Liver (tissue), 9 donors: ENCODE results near the genes TRIML2 and DUX4.

DNA sequence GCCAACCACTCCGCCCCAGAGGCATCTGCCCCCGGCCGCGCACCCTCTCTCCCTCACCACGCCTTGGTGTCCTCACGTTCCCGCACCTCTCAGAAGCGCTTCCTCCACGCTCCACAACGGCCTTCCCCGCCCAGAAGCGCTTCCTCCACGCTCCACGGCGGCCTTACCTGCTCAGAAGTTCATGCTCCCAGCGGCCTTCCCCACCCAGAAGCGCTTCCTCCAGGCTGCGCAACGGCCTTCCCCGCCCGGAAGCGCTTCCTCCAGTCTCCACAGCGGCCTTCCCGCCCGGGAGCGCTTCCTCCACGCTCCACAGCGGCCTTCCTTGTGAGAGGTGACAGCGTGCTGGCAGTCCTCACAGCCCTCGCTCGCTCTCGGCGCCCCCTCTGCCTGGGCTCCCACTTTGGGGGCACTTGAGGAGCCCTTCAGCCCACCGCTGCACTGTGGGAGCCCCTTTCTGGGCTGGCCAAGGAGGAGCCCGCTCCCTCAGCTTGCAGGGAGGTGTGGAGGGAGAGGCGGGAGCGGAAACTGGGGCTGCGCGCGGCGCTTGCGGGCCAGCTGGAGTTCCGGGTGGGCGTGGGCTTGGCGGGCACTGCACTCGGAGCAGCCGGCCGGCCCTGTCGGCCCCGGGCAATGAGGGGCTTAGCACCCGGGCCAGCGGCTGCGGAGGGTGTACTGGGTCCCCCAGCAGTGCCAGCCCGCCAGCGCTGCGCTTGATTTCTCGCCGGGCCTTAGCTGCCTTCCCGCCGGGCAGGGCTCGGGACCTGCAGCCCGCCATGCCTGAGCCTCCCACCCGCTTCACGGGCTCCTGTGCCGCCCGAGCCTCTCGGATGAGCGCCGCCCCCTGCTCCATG is 490.2 kb upstream of the ZFP42 start:
- PRO-cap, 5 experiments, result no peak in any of the 5 experiments
- RAMPAGE, long total RNA, 2 experiments, result start-site peak on the minus strand in 1 of 2 experiments, centred at position 502 of the sequence, 8 reads per replicate
- RRBS, result no CpG with 5 or more reads among the region's 69 CpGs

- PRO-cap, 5 experiments, result no peak in any of the 5 experiments
- RAMPAGE, long total RNA, 2 experiments, result no peak in any of the 2 experiments
- RRBS, result no CpG with 5 or more reads among the region's 11 CpGs
Observed at GRCh38 chr4:188109195-188109760, at the start of gene TRIML2. Gene TRIML2, minus strand, starts transcription at chr4:188109603.

DNA sequence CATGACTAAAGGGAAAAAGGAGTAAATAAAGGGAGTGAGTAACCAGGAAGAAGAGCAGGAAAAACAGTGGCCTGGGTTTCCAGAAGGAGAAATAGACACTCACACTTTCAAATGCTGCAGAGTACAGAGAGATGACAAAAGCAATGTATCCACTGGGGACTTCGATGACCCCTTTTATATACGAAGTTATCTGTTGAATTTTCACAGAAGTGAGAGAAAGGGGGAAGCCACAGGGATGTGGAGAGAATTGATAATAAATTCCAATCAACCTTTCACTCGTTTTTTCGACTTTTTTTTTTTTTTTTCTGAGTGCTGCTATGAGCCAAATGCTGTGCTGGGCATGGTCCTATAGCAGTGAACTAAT is 817.5 kb downstream of the TRIML1 start:
- PRO-cap, 5 experiments, result no peak in any of the 5 experiments
- RAMPAGE, long total RNA, 2 experiments, result no peak in any of the 2 experiments
- RRBS, result no CpG with 5 or more reads among the region's 4 CpGs

DNA sequence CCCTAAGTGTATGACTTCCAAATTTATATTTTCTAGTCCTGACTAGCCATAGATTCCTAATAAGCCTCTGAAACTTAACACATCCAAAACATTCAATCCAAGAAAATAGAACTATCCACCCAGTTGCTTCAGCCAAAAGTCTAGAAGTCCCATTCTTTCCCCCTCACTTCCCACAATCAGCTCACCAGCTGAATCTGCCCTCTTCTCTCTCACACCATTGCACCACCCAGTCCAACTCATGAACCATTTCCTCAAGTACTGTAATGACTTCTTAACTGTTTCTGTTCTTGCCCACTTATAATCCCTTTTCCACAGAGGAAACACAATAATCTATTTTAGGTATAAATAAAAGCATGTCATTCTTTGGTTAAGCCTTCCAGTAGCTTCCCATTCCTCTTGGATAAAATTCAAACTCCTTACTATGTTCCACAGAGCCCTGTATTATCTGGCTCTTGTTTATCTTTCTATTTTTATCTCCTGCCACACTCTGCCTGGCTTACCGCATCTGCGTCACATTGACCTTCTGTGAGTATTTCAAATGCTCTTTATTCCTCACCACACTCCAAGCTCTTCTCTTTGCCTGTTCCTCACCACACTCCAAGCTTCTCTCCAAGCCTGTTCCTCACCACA is 205.9 kb upstream of the FRG1 start:
- PRO-cap, 5 experiments, result no peak in any of the 5 experiments
- RAMPAGE, long total RNA, 2 experiments, result no peak in any of the 2 experiments
- RRBS, result no CpG with 5 or more reads among the region's 2 CpGs

GRCh38 chr4:189787289-189787805 is 153.3 kb upstream of the FRG1 start:
- PRO-cap, 5 experiments, result no peak in any of the 5 experiments
- RAMPAGE, long total RNA, 2 experiments, result no peak in any of the 2 experiments
- RRBS, result no CpG with 5 or more reads among the region's 10 CpGs

DNA sequence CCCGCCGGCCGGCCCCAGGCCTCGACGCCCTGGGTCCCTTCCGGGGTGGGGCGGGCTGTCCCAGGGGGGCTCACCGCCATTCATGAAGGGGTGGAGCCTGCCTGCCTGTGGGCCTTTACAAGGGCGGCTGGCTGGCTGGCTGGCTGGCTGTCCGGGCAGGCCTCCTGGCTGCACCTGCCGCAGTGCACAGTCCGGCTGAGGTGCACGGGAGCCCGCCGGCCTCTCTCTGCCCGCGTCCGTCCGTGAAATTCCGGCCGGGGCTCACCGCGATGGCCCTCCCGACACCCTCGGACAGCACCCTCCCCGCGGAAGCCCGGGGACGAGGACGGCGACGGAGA is at the start of gene DUX4:
DUX4 (plus strand) TSS at position 270 of the 338 bp plus-strand sequence.
- PRO-cap, 5 experiments, result no peak in any of the 5 experiments
- RAMPAGE, long total RNA, 2 experiments, result no peak in any of the 2 experiments
- RRBS, result no CpG with 5 or more reads among the region's 32 CpGs